Neural crest cell (in vitro differentiated cells): ENCODE results near the genes DEPP1, ZFAND4, AGAP4 and GDF2.

- PRO-cap, result no peak
Measured at GRCh38 chr10:44973173-44974444, 5.0 kb downstream of the DEPP1 start.

- PRO-cap, result no peak
Measured at GRCh38 chr10:44974445-44974573, 4.3 kb downstream of the DEPP1 start.

DNA sequence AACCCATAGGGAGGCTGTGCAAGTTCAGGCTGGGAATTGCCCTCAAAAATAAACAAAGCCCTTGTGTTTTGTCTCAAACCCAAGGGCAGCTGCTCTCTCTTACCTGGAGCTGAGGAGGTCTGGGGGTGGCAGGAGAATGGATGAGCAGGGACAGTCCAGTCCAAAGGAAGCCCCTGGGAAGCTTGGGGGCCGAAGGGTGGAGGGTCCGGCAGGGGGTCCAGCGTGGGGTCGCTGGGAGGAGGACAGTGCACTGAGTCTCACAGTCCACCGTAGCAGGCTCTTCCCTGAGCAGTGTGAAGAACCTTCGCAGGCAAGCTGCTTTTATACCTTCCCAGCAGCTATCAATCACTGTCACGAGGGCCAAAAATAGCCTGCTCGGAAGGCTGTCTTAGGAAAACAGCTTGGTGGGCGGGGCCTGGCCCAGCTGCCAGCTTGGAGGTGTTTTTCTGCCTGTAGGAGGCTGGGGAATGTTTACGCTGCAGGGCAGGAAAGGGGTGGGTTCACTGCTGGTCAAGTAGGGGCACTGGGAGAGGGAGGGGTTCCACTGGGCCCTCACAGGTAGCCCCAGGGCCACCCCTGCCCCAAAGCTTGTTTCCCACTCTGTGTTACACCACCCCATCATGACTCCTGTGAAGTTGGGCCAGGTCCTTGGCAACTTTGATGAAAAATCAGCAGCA lies at the start of gene DEPP1:
Gene DEPP1 (minus strand): TSS at position 295 of the 677 bp plus-strand sequence.
- PRO-cap, result bidirectional peak, plus-strand start at position 471 of the sequence, minus-strand start at position 295 of the sequence

GRCh38 chr10:44989831-44990680 lies 10.7 kb upstream of the ZNF22 start:
- PRO-cap, result no peak

DNA sequence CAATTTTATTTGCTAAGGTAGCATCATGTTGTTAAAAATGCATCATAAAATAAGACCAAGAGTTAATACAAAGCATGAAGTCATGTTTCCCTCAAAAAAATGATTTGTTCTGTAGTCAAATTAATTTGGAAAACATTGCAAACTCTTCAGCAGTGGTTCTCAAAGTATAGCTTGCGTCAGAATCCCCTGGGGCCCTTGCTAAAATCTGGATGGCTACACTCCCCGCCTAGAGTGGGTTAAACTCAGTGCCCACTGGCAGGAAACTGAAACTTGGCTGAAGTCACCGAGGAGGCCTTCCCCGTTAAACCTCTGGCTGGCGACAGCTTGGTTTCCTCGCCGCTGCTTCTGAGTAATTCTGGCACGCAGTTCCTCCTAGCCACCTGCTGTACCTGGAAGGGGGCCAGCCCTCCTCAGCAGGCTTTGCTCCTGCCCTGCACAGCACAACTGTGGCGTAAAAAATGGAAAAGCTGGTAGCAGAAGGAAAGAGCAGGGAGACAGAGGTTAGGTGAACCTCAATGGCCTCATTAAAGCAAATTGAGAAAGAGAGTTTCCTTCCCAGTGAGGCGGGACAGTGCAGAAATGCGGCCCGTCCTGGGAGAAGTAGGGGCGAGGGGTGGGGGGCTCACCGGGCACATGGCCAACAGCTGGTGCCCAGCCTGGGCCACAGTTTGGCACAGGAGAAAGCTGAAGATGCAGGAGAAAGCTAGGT lies 46.5 kb downstream of the ALOX5 start:
- PRO-cap, result no peak

DNA sequence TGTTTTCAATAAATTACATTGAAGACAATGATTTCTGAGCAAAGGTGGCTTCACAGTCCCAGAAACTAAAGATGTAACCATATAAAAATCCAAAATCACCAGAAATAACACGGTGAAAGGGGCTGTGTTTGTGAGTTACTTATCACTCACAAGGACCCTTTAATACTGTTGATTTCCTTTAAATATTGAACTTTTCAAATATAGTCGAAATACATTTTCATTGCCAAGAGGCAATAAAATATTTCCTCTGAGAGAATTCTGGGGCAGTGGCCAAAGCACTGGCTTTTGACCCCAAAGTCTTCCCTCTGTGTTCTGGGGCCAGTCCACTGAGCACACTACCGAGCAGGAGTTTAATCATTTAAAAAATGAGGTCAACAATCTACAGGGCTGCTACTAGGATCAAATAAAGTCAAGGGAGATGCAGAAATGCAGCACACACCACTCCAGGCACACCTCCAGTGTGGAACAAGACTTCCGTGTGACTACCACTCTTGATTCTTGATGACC lies 63.7 kb downstream of the MARCHF8 start:
- PRO-cap, result no peak

- PRO-cap, result bidirectional peak, plus-strand start at chr10:45672361, minus-strand start at chr10:45672365; bidirectional peak, plus-strand start at chr10:45672580, minus-strand start at chr10:45672595; bidirectional peak, plus-strand start at chr10:45672999, minus-strand start at chr10:45672688
Measured at GRCh38 chr10:45672040-45673066, at the start of gene ZFAND4. Gene ZFAND4, minus strand, starts transcription at chr10:45672772.

DNA sequence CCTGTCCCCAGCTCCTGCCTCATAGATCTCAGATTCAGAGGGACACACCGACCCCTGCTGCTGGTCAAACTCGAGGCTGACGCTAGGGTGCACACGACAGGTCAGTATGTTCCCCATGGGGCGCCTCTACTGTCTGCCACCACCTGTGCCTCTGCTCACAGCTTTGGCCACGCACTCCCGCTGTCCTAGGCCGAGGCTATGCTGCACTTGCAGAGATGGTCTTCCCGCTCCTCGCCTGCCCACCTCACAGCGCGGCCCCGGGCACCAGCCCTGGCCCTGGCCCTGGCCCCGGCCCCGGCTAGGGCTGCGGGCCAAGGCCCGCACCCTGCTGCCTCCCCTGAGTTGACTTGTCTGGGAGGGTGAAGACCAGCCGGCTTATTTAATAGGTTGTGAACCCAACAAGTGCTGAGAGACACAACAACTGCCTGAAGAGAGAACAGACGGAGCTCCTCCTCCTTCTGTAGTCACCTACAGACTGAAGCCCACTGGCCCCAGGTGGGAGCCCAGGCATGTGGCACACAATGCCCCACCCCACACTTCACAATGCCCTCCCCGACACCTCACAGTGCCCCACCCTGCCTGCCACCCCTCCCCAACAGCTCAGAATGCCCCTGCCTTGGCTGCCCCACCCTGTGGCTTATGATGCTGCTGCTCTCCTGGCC lies at the start of gene AGAP4:
Gene AGAP4 (minus strand): TSS at position 270 of the 662 bp plus-strand sequence.
- PRO-cap, result no peak

DNA sequence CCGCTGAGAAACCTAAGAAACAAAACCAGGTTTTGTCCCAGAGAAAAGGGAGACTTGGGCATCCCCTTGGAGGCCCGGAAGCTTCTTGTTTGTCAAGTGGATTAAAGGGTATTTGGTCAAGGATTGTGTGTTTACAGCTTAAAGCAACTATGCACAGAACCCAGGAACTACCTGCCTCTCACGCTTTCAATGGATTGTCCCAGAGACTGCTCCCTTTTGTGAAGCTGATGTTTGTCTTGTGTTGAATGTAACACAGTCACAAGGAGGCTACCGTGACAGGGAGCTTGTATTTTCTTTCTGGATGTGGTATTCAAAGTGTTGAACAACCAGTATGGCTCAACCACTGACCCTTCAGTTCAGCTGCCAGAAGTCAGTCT lies 6.4 kb upstream of the MSMB start:
- PRO-cap, result no peak

DNA sequence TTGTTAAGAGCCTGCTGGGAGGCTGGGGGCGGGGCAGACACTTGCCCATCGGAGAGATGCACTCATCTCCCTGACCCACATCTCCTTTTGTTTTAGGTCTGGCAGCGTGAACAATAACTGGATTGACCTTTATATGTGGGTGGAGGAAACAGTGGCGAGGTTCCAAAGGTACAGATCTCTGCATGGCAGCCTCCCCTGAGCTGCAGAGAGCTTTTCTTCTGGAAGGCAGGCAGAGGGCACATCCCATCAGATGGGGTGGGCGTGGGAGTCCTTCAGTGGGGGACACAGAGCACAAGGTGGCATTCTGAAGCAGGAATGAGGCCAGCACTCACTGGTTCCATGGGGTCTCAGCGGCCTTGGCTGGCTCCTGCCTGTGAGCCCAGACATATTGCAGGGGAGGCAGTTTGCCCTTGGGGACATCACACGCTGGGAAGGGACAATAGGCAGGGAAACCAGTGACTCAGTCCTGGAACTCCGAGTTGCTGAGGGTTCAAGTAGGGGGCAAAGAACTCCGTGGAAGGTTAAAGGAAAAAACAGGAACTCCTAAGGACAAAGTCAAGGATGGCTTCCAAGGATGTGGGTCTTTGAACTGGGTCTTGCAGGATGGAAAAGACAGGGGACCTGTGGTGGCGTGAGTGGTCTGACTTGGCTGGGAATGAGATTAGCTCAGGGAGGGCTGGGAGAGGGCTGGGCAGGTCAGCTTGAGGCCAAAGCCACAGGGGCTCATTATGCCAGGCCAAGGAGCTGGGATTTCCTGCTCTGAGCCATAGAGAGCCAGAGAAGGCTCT lies 5.4 kb downstream of the ANTXRL start:
- PRO-cap, result no peak

DNA sequence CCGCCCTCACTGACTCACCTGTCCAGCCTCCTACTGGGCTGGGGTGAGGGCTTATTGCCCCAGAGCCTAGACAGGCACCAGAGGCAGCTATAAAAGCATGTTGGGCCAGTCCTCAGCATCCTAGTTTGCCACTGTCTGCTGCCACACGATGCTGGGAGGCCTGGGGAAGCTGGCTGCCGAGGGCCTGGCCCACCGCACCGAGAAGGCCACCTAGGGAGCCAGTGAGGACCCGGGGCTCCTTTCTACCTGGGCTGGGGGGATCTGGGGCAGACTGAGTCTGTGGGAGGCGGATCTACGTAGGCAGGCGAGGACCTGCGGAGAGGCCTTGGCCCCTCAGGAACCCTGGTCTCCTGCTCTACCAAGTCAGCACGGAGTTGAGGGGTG lies 6.6 kb upstream of the ANXA8L1 start:
- PRO-cap, result no peak

GRCh38 chr10:46396887-46397425 lies 21.4 kb downstream of the ANXA8L1 start:
- PRO-cap, result no peak

GRCh38 chr10:46539749-46540063 lies 16.8 kb downstream of the GPRIN2 start:
- PRO-cap, result no peak

DNA sequence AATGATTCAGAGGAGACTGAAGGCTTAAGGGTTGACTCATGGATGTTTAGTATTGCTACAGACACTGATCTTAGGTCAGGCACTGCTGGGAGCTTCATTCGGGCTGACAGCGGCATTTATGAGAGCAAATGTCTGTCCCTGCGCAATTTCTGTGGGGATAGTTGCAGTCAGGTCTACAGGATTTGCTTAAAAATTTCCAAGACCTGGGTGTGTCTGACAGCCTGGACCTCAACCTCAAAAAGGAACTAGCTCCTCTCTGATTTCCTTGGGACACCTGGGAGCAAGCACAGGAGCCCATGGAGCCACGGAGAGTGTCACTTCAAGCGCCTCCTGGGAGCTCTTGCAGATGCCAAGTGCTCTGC lies 162.3 kb upstream of the GDF10 start:
- PRO-cap, result no peak

DNA sequence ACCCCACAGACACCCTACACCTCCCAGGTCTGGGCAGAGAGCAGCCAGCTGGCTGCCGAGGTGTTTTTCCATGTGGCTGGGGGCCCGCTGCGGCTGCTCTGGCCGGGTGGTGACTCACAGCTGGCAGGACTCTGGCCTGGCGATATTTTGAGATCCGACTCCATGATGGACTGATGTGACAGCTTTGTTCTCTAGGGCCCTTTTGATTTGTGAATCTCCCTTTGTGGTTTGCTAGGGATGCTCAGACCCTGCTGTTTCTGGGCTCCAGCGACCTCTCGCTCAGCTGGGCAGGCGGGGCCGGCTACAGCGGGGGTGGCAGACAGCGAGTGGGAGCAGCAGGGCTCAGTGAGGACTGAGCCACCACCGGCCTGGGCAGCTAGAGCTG lies 46.3 kb upstream of the GDF10 start:
- PRO-cap, result no peak

DNA sequence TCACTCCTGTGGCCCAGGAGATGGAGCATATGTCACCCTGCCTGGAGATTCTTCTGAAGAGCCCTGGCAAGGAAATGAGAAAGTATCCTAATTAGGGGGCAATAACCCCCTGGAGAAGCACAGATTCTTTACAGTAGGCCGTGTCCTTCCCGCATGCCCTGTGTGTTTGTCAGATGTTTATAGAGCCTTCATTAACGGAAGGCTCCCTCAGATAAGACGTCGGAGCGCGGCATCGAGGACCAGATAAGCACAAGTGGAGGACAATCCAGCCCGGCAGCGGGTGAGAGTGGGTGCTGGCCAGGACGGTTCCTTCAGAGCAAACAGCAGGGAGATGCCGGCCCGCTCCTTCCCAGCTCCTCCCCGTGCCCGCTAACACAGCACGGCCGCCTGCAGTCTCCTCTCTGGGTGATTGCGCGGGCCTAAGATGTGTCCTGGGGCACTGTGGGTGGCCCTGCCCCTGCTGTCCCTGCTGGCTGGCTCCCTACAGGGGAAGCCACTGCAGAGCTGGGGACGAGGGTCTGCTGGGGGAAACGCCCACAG lies at the start of gene GDF2:
Gene GDF2 (plus strand): TSS at position 210 of the 540 bp plus-strand sequence.
- PRO-cap, result no peak

DNA sequence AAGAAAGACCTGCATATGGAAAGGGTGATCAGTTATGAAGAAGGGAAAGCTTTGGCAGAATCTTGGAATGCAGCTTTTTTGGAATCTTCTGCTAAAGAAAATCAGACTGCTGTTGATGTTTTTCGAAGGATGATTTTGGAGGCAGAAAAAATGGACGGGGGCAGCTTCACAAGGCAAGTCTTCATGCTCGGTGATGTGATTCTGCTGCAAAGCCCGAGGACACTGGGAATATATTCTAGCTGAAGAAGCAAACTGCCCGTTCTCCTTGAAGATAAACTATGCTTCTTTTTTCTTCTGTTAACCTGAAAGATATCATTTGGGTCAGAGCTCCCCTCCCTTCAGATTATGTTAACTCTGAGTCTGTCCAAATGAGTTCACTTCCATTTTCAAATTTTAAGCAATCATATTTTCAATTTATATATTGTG lies 56.8 kb downstream of the SYT15B start:
- PRO-cap, result no peak

DNA sequence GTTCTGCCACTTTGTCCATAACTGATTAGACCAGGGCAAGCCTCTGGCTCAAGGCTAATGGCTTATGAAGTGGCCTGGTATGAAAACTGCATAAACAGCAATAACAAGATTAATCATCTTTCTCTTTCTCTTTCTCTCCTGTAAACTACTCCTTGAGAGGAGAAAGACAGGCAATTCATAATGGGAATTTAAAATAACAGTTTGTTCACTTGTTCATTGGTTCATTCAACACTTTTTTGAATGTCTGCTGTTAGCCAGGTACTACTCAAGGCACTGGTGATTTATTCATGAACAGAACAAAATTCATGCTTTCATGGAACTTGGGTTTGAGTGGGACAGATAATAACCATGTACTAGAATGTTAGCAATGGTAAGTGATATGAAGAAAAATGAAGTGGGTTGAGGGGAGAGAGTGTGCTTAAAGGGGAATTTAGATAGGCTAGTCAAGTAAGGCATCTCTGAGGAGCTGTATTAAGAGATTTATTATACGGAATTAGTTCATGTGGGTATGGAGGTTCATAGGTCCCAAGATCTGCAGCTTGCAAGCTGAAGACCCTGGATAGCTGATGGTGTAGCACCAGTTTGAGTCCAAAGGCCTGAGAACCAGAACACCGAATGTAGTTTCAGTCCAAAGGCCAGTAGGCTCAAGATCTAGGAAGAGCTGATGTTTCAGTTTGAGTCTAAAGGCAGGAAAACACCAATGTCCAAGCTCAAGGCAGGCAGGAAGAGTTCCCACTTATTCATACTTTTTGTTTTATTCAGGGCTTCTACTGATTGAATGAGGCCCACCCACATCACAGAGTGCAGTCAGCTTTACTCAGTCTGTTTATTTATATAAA lies 83.2 kb downstream of the MAPK8 start:
- PRO-cap, result no peak

DNA sequence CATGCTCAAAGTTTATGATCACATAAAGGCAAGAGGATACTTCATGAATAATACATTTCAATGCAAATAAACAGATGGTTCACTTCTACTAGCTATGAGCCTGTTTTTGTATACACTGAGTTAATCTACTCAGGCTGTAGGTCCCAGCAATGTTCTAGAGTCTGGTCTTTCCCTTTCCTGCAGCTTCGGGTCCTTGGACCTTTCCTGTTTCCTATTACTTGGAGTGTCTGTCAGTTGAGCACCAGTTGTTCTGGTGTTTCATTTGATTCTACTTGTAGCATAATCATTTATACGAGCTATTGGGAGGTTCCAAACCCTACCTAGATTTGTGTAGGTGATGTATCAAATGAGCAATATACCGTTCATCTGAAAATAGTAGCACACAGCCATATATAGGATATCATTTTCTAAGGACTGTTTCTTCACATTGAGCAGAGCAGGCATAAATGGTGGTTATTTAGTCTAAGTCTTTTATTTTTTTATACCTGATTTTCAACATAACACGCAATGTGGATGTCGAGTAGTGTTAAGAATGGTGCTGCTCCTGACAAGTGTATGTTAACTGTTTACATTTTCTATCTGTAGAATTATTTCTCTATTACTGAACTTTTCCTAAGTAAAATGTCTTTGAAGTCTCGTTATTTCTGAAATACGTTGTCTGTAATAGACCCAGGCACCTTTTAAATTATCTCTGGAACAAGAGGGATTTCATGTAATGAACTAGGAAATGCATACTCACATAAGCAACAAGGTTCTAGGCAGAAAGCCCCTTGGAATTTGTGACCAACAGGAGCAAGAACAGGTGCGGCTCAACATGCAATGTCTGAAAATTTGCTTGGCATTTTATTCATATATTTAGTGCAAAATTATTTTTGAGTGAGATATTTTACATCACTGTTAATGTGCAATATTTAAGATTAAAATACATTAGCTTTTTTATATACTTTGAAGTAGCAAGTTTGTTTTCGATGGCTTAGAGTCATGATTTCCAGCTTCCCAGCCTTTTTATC lies 129.6 kb downstream of the MAPK8 start:
- PRO-cap, result no peak

- PRO-cap, result bidirectional peak, plus-strand start at chr10:48523820, minus-strand start at chr10:48523719
Measured at GRCh38 chr10:48523304-48524005, 81.4 kb downstream of the ARHGAP22 start.